ReNcell CX (cell line): ENCODE data around the gene HAUS2.

DNA sequence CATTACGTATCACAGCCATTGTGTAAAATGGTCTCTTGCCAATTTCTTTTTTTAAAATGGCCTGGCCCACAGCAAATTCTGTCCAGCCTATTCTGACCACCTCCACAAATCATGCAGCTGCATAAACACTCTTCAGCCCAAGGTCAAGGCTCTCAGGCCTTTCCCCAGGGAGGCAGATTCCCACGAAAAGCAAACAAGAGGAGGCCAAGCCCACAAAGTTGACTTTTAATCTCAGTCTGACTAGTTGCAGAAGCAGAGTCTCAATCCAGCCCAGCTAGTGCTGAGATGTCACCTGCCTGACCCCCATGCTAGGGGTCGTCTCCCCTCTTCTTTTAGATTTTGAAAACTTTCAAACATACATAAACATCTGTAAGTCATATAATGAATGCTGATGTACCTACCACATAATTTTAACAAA lies 26.4 kb upstream of the SPTBN5 start:
- PRO-cap, result no peak

GRCh38 chr15:41974715-41975141 lies 2.4 kb upstream of the EHD4 start:
- PRO-cap, result no peak

- PRO-cap, result no peak
These were observed 36.3 kb upstream of the PLA2G4E start for GRCh38 chr15:42056776-42057916.

GRCh38 chr15:42141845-42142259 lies 14.6 kb downstream of the PLA2G4F start:
- PRO-cap, result no peak

- PRO-cap, result no peak
These were observed 3.3 kb upstream of the VPS39 start for GRCh38 chr15:42211045-42212065.

DNA sequence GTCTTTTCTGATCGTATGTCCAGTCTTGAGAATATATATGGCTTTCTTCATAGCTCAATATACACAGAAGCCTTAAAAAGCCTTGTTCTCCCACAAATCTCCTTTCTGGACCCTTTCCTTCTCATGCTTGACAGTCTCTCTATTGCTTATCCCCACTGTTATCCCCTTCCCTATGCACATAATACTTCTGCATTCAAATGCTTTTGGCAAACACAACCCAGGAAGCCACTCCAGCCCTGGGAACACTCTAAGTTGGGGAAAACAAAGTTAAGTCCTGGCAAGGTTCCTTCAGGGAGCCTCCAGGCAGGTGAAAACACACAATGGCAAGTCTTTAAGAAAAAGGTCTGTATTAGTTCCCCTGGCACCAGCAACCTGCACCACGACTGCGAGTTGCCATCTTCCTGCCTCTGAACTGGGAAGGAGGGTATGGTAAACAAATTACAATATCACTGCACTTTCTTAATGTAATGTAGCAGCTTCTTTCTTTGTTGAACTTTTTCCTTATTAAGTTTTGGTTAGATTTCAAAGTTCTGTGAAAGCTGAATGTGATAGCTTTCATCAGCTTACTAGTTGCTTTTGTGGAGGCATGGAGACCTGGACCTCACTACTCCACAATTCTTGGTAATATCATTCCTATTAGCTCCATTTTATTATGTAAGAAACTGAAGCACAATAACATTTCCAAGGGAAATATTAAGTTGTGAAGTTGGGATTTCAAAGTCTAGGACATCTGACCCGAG lies 19.6 kb upstream of the GANC start:
- PRO-cap, result no peak

DNA sequence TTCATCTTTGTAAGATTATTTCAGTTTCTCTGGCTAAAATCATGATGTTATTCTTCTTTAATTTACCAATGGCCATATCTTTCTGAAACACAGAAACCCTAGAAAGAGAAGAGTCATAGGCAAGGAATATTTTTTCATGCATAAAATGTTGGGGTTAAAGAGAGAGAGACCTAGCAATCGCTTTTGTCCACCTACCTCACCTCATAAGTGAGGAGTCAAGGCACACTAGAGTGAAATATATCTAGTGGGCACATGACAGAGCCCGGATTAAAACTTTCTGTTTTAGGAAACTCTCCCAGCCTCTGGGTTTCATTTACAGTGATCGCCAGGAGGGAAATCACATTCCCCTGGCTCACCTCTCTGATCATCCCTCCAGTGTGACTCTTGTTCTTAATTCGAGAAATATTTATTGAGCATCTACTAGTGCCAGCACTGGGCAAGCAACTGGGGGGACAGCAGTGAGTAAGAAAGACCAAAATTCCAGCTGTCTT lies 1.2 kb downstream of the CAPN3 start:
- PRO-cap, result no peak

DNA sequence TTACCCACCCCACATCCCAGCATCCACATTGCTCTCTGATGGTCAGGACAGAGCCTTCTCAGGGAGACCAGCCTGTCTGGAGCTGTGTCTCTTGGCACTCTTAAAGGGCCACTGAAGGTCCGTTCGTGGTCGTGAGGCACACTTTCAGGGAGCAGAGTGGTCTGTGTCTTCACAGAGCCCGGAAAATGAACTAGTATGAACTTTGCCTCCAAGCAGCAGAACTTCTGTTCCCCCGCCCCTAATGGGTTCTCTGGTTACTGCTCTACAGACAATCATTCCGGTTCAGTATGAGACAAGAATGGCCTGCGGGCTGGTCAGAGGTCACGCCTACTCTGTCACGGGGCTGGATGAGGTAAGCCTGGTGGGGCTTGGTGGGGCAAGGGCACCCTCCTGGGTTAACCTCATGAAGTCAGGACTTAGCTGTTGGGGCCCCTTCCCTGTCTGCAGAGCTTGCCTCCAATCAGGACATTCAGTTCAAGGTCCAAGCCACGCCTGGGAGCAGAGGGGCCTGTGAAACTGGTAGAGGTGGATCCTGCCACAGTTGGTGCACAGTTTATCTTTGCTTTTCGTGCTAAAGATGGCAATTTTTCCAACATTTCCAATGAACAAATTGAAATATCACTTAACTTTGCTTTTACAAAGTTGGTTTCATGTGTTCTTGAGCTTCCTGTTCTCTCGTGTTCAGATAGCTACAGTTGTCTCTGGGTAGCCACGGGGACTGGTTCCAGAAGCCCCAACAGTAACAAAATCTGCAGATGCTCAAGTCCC lies 33.3 kb downstream of the CAPN3 start:
- PRO-cap, result no peak

- PRO-cap, result no peak
These were observed 42.8 kb downstream of the ZNF106 start for GRCh38 chr15:42448034-42448697.

DNA sequence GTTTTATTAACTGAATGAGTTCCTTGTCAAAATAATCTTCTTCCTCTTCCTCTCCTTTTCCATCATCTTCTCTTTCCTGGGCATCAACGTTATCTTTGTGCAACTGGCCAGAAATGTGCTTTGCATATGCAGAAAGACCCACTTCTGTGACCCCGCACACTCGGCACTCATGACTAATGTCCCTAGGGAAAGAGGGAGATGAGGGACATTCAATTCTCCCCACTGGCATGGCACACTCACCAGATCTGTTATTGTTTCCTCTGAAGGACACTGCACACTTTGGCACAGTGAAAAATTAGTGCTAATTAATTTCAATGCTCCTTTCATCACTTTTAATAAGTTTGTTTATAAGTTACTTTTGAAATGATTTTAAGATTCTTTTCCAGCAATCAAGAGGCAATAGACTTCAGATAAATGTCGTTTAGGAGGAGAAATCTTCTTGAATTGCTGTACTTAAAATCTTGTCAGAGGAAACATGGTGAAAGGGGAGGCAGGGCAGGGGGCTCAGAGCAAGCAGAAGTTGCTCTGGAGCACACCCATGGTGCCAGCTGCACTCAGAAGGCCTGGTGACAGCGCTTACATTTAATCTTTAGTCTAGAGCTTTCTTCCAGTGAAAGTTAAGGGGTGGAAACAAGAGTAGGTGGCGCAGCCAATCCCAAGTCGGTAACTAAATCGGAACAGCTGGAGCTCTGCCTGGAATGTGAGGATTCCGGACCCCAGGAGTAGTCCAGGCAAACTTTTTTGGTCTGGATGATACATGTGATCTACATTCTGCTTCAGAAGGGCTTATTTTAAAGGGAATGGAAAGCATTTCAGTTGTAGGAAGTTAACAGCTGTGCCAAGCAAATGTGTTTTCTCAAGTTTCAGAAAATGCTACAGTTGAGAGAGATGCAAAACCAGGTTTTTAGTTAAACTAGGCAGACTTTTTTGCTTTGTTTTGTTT lies 33.7 kb downstream of the ZNF106 start:
- PRO-cap, result bidirectional peak, plus-strand start at position 738 of the sequence, minus-strand start at position 550 of the sequence

GRCh38 chr15:42471979-42472560 lies 18.9 kb downstream of the ZNF106 start:
- PRO-cap, result no peak

GRCh38 chr15:42491504-42491908 lies 565 bp upstream of the ZNF106 start:
- PRO-cap, result no peak

- PRO-cap, result no peak
These were observed 1.8 kb upstream of the SNAP23 start for GRCh38 chr15:42493537-42494062.

DNA sequence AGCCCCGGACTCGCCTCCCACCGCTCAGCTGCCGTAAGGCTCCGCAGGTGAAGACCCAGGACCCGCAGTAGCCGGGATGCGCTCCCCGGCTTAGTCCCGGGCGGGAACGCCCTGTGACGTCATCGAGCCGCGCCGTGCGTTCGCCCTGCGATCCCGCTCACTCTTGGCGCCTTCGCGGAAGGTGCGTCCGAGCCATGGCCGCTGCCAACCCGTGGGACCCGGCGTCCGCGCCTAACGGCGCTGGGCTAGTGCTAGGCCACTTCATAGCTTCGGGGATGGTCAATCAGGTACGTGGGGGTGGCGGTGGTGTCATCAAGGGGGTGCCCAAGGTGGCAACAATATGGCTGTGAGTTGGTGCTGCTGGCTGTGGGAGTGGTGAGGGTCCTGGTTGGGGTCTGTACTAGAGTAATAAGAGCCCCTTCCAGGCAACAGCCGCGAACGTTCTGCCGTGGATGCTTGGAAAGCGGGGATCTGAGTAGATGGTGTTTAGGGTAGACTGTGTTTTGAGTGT lies at the start of gene HAUS2:
Gene HAUS2 (plus strand): TSS at position 160 of the 511 bp plus-strand sequence.
- PRO-cap, result bidirectional peak, plus-strand start at position 166 of the sequence, minus-strand start at position 86 of the sequence

GRCh38 chr15:42726120-42726856 lies 10.6 kb downstream of the CDAN1 start:
- PRO-cap, result no peak

DNA sequence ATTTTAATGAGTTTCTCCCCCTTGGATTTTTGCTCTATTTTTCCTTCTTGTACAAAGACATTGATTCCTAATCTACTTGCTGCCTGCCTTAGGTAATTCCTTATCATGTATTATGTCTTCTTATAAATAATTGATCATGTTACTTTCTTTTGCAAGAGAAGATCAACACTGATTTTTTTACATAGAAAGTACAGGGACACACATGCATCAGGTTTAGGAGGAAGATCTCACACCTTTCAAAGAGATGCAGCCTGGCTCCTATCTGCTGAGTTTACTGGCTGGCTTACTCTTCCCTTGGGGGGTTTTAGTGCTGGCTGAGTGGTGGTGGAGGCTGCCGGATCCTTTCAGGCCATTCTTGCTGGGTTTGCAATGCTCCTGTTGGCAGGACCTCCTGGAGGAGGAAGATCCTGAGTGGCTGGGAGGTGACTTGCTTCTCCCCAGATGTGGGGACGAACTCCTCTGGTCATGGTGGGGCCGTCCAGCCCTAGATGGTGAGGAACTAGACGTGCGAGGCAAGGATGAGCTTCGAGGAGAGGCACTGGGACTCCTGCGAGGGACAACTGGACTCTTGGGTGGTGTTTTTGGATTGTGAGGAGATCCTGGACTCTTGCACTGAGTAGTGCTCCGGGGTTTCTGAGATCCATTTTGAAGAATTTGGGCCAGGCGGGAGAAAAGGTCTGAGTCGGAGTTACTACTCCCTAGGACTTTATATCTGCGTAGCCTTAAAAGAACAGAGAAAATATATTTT lies 8.8 kb upstream of the CDAN1 start:
- PRO-cap, result no peak

DNA sequence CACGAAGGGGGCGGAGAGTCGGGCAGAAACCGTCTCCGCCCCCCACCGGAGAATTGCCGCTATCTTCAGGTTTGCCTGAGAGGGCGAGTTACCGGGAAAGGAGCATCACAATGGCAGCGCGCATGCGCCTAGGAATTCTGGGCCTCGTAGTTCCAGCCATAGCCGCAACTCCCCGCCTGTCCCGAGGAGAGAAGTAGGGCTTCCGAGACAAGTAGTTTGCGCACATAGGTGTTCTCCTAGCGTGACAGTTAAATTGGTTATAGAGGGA lies 296 bp upstream of the TTBK2 start:
- PRO-cap, result bidirectional peak, plus-strand start at position 133 of the sequence, minus-strand start outside the sequence

GRCh38 chr15:43369528-43370153 lies 1.2 kb downstream of the ZSCAN29 start:
- PRO-cap, result no peak

- PRO-cap, result bidirectional peak, plus-strand start at chr15:43510611, minus-strand start at chr15:43510631; bidirectional peak, plus-strand start at chr15:43511089, minus-strand start at chr15:43510831
These were observed 6.6 kb upstream of the MAP1A start for GRCh38 chr15:43510521-43511446.

GRCh38 chr15:43517727-43518262 lies 387 bp downstream of the MAP1A start:
- PRO-cap, result no peak